Trachea (tissue), 1 donor: ENCODE measurements around a stretch of chr20.

GRCh38 chr20:47196186-47196871 is 160.2 kb downstream of the ZMYND8 start:
- PRO-cap, result no peak

GRCh38 chr20:47243897-47244811 is 112.3 kb downstream of the ZMYND8 start:
- PRO-cap, result no peak

GRCh38 chr20:47249244-47250047 is 107.1 kb downstream of the ZMYND8 start:
- PRO-cap, result no peak

- PRO-cap, result no peak
Observed at GRCh38 chr20:47258535-47259648, 97.6 kb downstream of the ZMYND8 start.

DNA sequence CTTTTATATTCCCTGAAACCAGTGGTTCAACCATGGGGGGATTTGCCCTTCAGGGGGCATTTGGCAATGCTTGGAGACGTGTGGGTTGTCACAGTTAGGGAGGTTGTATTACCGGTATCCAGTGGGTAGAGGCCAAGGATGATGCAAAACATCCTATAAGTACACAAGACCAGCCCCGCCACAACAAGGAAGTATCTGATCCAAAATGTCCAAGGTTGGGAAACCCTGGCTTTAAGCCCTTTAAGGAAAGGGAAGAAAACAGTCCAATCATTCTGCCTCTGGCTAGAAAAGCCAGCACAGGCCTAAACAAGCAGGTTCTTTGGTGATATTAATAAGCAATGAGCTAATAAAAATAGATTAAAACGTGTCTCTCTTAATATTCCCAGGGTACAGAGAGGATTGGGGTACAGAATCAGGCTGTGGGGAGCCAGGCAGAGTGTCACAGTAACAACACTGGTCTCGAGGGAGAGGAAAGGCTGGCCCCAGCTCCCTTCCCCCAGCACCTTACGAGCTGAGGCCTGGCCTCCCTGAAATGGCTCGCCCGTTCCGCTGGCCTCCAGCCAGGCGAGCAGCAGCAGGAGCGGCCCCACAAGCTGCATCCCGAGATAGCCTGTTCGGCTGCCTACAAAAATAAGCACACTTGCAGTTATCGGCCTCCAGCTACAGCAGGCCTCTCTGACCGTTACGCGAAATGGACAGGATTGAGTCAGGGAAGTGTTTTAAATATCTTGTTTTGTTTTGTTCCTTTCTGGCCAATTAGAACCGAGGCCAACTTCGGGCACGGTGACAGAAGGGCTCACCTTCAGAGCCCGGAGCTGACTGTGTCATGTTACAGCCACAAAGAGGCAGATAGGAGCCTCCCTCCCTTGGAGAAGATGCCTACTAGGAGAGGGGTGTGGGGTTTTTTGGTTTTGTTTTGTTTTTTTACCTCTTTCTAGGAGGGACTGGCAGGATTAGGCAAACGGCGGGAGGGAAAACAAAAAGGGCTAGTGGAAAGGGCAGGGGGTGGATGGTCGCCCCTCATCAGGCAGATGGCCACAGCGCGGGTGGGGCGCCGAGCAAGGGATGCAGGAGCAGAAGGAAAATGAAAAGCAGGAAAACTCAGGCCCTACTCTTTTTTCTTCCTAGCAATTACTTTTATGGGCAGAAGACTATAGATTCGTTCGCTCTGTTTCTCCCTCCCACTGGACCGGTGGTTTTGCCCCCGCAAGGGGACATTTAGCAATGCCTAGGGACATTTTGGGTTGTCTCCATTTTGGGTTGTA is 4.1 kb upstream of the ZMYND8 start:
- PRO-cap, result bidirectional peak, plus-strand start at position 827 of the sequence, minus-strand start at position 692 of the sequence

GRCh38 chr20:47391907-47392407 is 35.5 kb upstream of the ZMYND8 start:
- PRO-cap, result no peak

- PRO-cap, result no peak
Observed at GRCh38 chr20:47500967-47501382, 712 bp upstream of the NCOA3 start.

- PRO-cap, result no peak
Observed at GRCh38 chr20:47773376-47773905, 11.8 kb downstream of the SULF2 start.

GRCh38 chr20:47988511-47989193 is 203.4 kb upstream of the SULF2 start:
- PRO-cap, result no peak

- PRO-cap, result no peak
Observed at GRCh38 chr20:48373995-48374260, 453.9 kb downstream of the PREX1 start.

- PRO-cap, result no peak
Observed at GRCh38 chr20:48516166-48516547, 311.6 kb downstream of the PREX1 start.

DNA sequence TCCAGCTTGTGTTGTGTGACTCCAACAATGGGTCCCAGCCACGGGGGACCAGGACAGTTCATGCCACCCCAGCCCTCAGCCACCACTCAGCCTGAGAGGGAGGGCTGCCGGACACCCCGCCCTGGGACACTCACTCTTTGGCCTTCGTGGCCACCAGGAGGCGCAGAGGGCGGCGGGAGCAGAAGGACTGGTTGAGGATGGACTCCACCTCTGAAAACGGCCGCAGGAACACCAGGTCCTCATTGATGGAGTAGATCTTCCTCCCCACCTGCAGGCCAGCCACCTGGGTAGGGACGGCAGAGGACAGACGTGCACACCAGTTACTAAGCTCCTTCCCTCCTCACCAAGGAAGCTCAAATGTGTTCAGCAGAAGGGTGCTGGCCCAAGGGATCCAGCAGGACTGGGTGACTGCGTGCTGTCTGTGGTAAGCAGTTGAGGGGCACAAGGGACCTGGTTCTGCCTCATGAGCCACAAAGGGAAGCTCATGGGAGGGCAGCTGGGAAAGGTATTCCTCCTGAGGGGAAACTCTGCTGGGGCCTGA is 170.8 kb downstream of the PREX1 start:
- PRO-cap, result no peak

DNA sequence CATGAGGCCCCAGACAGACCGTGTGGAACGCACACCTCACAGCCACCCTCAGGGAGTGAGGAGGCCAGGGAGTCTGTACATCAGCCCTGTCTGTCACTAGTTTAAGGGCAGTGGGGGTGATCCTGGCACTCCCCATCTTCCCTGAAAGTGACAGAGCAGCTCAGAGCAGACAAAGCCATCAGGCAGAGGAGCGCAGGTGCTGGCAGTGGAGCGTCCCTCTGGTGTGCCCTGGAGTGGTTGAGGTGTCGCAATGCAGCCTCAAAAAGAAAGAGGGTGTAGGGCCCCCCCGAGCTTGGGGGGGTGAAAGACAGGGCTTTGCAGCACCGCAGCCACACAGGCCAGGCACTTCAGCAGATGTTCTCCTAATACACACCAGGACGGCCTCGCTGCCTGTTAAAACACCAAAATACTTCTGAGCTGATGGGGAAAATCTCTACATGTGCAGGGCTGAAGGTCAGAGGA is 69.6 kb downstream of the PREX1 start:
- PRO-cap, result no peak

DNA sequence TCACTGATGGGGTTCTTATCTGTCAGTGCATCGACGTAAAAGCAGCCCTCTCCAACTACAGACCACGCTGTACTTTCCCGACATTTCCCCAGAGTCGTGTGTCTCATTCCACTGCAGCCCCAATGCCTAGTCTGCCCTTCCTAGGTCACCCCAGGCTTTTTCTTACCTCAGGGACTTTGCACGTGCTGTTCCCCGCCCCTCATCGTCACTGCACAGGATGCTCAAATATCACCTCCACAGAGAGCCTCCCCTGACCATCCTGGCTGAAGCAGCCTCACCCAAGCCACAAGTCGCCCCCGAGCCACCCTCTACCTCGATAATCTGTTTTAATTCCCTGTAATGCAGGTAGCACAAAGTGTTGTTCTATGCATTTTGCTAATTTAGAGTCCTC is 60.2 kb downstream of the PREX1 start:
- PRO-cap, result no peak

DNA sequence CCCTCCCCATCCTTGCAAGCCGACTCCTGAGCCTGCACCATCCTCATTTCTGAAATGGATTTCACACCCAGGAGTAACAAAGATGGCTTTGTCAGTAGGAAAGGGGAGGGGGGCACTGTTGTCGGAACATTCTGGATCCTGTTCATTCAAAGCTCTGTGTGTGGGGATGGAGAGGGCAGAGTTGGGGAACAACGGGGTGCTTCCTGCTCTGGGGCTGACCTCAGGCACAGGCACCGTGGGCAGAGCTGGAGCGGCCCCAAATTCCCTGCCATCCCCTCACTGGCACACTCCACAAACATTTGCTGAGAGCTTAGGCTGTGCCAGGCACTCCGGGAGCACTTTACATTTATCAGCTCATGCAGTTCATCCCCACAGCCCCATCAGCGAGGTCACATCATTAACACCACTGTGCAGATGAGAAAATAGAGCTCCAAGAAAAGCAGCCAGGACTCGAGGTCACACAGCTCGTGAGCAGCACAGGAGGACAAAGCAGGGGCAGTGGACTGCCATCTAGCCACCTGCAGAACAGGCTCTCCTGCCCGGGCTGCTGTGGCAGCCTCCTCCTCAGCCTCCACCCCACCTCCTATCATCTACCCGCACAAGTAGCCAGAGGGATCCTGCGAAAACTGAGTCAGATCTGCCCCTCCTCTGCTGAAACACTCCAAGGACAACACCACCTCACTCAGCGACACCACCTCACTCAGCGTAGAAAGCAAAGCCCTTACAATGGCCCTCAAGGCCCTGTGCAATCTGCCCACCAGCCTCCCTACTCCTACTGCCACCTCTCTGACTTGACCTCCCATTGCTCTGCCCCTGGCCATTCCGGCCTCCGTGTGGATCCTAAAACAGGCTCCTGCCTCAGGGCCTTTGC is 19.6 kb downstream of the PREX1 start:
- PRO-cap, result no peak

- PRO-cap, result no peak
Observed at GRCh38 chr20:48938629-48939176, 17.2 kb downstream of the ARFGEF2 start.

- PRO-cap, result no peak
Observed at GRCh38 chr20:48985016-48985580, 61.0 kb upstream of the CSE1L start.

GRCh38 chr20:49099085-49099386 is 52.9 kb downstream of the CSE1L start:
- PRO-cap, result no peak

DNA sequence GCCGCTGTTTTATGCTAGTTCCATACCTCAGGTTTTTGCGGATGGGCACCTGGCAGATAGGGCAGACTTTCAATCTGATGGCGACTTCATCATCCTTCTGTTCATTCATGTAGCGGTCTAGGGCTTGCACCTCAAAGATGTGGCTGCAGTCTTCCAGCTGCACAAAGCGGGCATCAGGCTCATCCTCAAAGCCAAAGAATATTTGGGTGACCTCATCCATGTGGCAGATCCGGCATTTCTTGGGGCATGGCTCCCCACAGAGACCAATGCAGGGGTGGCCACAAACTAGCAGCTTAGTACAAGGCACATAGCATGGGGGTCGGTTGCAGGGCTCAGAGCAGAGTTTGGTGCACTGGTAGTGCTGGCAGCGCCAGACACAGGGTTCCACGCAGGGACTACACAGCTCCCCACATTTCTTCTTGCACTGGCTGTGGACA is 28.9 kb downstream of the DDX27 start:
- PRO-cap, result no peak

GRCh38 chr20:49255802-49256039 is 22.1 kb downstream of the ZNFX1 start:
- PRO-cap, result no peak